ENCODE measurements around a stretch of chr11.

- PRO-cap = no peak
Observed at GRCh38 chr11:61555335-61556130, 25.3 kb downstream of the SYT7 start.

GRCh38 chr11:61594360-61594919, 13.6 kb upstream of the SYT7 start:
- PRO-cap = no peak

DNA sequence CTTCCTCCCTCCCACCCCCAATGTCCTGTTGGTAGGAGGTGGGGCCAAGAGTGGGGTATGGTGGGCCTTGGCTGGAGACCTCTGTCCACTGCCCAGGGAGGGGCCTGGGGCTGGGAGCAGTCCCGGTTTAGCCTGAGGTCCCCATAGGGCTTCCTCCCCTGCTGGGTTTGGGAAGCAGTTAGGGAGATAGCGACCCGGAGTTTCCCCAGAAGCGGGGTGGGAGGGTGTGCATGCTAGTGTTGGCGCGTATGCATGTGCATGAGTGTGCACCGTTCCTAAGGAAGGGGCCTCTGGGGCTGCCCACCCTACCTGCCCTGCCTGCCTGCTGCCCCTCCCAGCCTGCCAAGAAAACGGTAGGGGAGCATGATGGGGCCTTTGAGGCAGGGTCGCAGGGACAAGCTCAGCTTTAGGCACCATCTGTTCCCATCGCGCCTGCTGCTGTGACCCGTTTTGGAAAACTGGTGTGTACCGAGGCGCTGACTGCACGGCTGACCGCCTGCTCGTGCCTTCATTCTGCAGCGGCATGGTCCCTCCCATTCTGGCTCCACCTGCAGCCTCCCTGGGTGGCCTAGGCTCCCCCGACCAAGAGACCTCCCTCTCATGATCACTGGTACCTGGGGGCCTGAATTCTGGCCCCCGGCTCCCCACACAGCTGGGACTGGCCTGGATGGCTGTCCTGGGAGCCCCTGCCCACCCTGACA, 6.8 kb upstream of the MYRF start:
- PRO-cap = no peak

- PRO-cap = no peak
Observed at GRCh38 chr11:61756403-61757204, 4.2 kb downstream of the MYRF start.

DNA sequence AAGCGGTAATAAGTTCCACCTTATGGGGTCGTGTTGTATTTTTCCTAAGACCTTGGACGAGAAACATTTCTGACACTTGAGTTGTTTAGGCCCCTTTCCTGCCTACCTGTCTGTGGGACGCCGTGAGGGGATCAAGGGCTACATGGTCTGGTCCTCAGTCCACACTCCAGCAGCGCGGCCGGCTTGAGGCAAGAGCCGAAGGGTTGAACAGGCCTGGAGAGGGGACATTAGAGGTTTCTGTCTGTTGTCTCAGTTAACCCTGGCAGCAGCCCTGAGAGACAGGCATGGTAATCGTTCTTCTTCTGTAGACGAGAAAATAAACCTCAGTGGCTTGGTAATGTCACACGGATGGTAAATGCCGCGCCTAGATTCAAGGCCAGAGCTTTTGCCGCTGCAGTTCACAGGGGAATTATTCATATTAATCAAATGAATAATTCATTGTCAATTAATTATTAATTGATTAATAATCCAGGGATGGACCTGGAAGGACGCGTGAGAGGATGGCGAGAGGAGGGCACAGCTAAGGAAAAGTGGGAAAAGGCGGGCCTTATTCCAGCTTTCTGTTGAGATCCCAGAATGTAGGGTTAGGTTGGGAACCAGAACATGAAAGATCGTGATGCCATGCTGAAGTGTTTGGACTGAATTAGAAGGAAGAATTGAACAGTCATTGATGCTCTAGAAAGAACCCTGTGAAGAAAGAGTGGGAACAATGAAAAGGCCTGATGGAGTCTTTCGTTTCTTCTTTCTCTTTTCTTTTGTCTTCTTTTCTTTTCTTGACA, 684 bp downstream of the FEN1 start:
- PRO-cap = no peak

- PRO-cap = bidirectional peak, plus-strand start at chr11:61816256, minus-strand start at chr11:61816175; bidirectional peak, plus-strand start at chr11:61816462, minus-strand start at chr11:61816461; bidirectional peak, plus-strand start at chr11:61816582, minus-strand start at chr11:61816514
Observed at GRCh38 chr11:61816009-61816639, 679 bp downstream of the FADS1 start.

GRCh38 chr11:61827506-61827721, 686 bp upstream of the FADS2 start:
- PRO-cap = no peak

- PRO-cap = bidirectional peak, plus-strand start at chr11:61888246, minus-strand start at chr11:61888091
Observed at GRCh38 chr11:61887961-61888362, 3.4 kb downstream of the FADS3 start.

DNA sequence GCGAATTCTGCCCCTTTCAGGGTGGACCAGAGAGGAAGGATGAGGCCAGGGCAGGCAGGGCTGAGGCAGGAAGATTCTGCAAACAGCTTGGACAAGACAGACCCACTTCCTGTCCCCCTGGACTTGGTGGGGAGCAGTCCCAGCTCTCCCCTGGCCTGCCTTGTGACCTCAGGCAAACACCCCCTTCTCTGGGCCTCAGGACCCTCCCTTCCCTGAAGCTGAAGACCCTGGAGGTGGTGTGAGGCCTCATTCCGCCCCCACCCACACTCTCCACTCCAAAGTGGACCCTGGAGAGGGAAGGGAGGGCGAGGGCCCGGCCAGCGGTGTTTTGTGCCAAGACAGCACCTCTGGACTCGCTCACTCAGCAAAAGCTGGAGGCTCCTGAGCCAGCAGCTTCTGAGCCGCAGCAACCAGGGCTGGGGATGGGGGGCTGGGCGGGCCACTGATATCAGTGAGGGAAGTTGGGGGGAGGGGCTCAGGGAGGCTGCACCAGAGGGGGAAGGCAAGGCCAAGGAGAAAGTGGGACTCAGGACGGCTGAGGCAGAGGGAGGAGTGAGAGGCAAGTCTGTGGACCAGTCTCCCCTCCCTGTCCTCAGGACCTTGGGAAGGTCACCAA, 8.5 kb downstream of the RAB3IL1 start:
- PRO-cap = no peak

GRCh38 chr11:61964617-61965701, 2.5 kb downstream of the FTH1 start:
- PRO-cap = no peak

- PRO-cap = unidirectional peak, minus-strand start at chr11:61978770
Observed at GRCh38 chr11:61978632-61979195, 11.3 kb upstream of the FTH1 start.

DNA sequence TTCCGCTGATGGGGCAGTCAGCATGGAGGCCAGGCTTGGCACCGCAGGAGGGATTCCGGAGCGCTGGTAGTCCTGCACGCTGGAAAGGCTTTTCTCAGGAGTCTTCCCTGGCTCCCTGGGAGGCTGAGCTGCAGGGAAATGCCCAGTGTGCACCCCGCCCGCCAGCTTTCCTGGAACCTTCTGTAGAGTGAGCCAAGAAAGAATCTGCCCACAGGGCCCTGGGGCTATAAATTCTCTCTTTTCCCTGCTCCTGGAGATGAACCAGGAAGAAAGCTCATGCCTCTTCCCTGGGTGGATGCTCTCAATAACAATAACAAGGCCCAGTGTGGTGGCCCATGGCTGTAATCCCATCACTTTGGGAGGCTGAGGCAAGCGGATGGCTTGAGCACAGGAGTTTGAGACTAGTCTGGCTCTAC, 46.2 kb upstream of the FTH1 start:
- PRO-cap = no peak

DNA sequence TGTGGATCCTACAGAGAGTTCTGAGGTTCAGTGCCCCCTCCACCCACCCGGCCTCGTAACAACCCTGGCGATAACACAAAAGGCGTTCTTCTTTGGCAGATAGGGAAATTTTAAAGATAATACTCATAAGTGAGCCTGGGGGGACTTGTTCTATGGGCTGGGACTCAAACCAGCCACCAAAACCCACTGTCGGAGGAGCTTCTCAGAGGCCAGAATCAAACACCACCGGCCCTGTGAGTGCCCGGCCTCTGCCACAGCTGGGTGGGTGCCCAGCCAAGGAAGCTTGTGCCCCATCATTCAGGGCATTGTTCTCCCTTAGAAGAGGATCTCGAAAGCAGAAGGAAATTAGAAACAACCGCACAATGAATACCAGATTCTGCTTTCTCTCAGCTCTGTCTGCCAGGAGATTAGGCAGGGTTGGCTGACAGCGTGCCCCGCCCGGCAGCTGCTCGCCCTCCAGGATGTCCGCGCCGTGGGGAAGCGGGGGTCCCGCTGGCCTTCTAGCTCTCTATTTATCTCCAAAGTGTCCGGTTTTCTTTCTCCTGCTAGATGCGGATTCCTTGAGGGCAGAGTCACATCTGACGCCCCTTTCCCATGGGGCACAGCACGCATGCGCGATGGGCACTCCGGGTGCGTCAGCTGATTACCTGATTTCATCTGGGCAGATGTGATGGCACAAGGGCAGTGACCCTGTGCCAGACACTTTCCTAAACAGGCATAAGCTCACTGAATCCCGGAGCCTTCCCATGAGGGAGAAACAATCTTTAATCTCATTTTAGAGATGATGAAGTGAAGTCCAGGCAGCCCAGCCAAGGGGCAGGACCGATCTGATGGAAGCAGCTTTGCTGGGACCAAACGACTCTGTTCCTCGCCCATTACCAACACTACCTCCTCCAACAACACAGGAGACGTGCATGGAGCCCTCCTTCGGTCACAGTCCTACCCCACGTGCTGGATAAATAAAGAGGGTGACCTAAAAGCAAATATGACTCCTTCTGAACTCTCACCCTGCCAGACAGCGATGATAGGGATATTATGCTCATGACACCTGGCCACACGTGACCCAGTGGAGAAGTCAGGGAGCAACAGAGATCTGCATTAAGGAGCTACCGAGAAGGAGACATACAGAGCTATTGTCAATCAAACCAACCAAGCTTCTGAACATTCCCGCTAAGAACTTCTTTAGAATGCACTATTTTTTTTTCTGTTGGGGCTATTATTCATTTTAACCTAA, 25.7 kb downstream of the SCGB1A1 start:
- PRO-cap = bidirectional peak, plus-strand start at position 611 of the sequence, minus-strand start at position 580 of the sequence; bidirectional peak, plus-strand start at position 1,066 of the sequence, minus-strand start at position 933 of the sequence

- PRO-cap = no peak
Observed at GRCh38 chr11:62519584-62519988, 27.0 kb downstream of the AHNAK start.

DNA sequence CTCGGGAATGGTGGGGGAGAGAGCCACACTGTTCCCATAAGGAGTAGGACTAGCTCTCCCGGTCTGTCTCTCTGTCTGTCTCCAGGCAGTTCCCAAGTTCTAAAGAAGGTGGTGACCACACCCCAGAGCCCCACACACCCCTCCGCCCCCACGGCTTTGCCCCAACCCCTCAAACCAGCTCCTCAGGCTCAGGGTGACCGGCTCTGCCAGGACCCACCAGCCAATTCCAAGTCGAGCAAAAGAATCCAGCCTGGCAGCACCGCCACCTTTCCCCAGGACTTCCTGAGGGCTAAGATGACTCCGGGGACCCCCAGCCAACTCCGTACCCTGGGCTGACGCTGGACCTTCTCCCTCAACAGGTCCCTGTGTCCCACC, 2.7 kb downstream of the AHNAK start:
- PRO-cap = no peak

DNA sequence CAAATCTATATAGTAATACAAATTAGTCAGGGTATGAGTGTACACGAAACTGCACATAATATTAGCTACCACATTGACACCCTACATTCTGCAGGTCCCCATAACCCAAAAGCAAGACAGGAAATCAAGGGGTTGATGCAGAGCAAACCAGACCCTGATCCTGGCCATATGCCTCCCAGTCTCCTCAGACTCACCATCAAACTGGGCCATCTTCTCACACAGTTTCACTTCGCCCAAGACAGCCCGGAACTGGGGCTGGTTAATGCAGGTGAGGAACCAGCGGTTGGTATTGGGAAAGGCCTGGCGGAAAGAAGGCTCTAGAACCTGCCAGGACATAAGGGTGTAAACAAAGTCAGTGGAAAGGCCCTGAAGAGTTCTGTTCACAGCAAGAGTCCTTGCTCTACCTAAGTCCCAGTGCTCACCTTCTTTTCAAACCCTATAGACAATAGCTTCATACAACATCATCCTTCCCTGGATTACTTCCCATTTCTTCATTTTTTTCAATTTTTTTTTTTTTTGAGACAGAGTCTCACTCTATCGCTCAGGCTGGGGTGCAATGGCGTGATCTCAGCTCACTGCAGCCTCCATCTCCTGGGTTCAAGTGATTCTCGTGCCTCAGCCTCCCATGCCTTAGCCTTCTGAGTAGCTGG, 6.4 kb downstream of the EEF1G start:
- PRO-cap = no peak

GRCh38 chr11:62597728-62598833, 3.6 kb downstream of the MTA2 start:
- PRO-cap = no peak

DNA sequence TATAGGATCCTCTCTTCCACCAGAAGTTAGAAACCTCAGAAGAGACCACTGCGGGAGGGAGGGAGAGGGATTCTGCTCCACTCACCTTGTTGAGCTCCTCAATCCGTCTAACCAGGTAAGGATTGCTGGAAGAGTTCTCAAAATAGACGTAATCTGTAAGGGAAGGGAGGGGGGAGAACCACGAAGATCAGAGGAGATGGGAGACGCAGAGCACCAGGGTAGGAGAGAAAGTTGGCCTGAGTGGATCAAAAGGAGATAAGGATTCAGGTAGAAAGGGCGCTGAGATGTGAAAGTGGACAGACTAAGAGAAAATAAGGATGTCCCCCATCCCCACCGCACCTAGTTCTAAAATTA, 1.2 kb downstream of the MTA2 start:
- PRO-cap = no peak

GRCh38 chr11:62716871-62717393, 9.5 kb downstream of the GNG3 start:
- PRO-cap = no peak

DNA sequence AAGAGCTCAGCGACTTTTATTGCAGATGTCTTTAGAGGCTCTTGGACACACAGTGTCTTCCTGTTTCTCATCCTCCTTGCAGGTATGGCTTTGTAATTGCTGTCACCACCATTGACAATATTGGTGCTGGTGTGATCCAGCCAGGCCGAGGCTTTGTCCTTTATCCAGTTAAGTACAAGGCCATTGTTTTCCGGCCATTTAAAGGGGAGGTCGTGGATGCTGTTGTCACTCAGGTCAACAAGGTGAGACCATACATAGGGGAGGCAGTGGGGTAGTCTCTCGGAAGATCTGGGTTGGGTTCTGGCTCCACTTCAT, 1.4 kb downstream of the POLR2G start:
- PRO-cap = no peak

Data from anterior vena cava (tissue), 1 donor.